Paraaortic lymph node (tissue), 1 donor: ENCODE measurements around a stretch of chr9.

GRCh38 chr9:37502422-37502674, 16.6 kb downstream of the POLR1E start:
- PRO-cap: no peak

- PRO-cap: bidirectional peak, plus-strand start at chr9:37529419, minus-strand start at chr9:37529274
Measured at GRCh38 chr9:37528827-37529679, 43.3 kb downstream of the POLR1E start.

GRCh38 chr9:37565277-37566005, 10.7 kb downstream of the FBXO10 start:
- PRO-cap: bidirectional peak, plus-strand start at chr9:37565852, minus-strand start at chr9:37565767

DNA sequence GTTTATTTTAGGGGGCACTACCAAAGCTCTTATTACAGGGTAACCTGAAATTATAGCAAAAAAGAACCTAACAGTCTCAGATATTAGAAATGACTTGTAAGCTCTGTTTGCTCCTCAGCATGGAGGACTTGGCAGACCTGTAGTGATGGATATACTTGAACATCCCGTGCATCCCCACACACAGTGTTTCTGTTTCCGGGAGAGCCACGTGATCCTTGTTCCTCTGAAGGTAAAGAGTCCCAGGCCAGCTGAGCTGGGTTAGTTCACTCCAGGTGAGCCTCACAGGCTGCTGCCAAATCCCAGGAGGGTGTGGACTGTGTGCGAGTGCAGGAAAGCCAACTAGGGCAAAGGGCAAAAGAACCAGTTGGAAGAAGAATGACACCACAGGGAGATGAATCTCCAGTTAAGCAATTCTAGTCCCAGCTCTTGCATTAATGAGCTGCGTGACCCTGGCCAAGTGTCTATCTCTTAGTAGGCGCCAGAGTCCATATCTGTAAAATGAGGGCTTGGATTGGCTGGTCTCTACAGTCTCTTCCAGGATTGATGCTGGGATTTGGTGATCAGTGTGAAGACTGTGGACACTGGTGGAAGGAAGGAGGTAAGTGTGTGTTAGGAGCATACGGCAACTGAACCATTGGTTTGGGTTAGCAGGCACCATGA, 10.5 kb upstream of the TOMM5 start:
- PRO-cap: no peak

- PRO-cap: no peak
Measured at GRCh38 chr9:38046651-38047710, 22.0 kb downstream of the SHB start.

GRCh38 chr9:38058640-38059988, 9.9 kb downstream of the SHB start:
- PRO-cap: no peak

GRCh38 chr9:38170675-38171217, 101.7 kb upstream of the SHB start:
- PRO-cap: no peak

DNA sequence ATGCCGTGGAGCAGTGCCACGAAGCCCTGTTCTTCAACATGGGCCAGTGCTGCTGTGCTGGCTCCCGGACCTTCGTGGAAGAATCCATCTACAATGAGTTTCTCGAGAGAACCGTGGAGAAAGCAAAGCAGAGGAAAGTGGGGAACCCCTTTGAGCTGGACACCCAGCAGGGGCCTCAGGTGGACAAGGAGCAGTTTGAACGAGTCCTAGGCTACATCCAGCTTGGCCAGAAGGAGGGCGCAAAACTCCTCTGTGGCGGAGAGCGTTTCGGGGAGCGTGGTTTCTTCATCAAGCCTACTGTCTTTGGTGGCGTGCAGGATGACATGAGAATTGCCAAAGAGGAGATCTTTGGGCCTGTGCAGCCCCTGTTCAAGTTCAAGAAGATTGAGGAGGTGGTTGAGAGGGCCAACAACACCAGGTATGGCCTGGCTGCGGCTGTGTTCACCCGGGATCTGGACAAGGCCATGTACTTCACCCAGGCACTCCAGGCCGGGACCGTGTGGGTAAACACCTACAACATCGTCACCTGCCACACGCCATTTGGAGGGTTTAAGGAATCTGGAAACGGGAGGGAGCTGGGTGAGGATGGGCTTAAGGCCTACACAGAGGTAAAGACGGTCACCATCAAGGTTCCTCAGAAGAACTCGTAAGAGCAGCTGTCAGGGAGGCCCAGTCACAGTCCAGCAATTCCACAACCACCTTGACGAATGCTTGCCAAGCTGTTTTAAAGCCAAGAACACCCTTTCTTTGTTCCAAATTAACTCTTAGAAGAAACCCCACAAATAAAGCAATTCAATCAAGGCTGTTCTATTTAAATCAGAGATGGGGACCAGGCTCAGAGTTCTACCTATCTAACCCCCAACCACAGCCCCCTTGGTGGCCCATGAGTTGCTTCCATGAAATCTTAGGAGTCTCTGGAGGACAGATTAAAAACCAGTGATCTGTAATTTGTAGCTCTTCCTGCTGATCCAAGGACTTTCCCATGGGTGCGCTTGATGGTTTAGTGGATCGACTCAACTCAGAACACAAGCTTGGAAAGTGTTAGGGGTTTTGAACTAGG, 4.5 kb downstream of the ALDH1B1 start:
- PRO-cap: no peak

- PRO-cap: no peak
Measured at GRCh38 chr9:39874290-39874563, 518.8 kb downstream of the SPATA31A1 start.

GRCh38 chr9:40107349-40107577, 751.8 kb downstream of the SPATA31A1 start:
- PRO-cap: no peak

DNA sequence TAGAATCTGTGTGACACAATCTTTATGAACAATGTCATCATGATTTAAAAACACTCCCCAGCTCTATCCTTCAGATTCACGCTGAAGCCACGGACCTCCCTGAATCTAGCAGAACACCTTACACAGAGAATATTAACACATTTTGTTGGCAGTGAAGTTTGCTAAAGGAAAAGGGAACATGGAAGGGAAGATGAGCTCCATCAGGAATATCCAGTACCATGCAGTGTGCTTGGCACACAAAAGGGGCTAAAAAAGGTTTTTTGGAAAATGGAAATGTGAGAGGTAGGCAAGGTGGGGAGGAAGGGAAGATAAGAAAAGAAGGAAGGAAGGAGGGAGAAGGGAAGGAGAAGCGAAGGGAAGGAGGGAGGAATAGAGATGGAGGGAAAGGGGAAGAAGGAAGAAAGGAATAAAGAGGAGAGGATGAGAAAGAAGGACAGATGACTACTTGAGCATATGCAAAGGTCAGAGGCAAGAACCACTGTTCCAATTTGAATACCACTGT, 102.3 kb downstream of the FOXD4L6 start:
- PRO-cap: no peak

DNA sequence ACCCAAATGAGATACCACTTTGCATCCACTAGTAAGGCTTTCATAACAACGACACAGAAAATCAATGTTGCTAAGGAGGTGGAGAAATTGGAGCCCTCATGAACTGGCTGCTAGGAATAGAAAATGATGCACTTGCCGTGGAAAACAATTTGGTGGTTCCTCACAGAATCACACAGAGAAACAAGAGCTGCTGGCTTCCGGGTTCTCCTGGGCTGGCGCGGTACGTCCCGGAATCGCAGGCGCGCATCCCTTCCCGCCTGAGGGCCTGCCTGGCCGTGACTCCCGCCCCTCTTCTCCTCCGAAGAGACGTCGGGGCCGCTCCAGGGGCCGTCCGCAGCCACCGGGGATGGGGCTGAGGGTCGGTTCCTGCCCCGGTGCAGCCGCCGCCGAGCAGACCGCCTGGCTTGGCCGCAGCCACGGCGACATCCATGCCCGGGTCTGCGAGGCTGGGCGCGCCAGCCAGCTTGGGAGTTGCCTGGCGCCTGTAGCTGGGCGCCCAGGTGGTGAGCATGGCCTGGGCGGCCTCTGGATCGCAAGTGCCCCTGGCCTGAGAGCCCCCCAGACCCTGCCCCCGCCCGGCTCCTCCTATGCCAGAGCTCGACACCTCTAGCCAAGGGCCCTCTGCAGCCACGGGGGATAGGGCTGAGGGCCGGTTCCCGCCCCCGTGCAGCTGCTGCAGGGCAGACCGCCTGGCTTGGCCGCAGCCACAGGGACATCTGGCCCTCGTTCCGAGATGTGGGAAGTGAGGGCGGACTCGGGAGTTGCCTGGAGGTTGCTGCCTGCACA, 83.9 kb upstream of the ZNG1F start:
- PRO-cap: no peak

DNA sequence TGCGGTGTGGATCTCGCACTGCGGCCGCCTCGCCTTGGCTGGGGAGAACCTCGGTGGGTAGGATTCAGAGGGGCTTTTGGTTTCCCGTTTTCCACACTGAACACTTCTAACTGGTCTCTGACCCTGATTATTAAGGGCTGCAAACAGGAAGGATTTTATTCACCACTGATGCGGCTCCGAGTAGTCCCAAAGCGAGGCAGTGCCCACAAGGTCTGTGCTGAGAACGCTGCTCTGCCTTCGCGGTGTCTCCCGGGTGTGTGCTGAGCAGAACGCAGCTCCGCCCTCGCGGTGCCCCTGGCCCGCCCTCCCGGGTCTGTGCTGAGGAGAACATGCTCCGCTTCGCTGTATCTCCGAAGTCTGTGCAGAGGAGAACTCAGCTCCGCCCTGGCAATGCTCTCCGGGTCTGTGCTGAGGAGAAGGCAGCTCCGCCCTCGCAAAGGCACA, 167.4 kb upstream of the ZNG1F start:
- PRO-cap: unidirectional peak, minus-strand start at position 320 of the sequence

DNA sequence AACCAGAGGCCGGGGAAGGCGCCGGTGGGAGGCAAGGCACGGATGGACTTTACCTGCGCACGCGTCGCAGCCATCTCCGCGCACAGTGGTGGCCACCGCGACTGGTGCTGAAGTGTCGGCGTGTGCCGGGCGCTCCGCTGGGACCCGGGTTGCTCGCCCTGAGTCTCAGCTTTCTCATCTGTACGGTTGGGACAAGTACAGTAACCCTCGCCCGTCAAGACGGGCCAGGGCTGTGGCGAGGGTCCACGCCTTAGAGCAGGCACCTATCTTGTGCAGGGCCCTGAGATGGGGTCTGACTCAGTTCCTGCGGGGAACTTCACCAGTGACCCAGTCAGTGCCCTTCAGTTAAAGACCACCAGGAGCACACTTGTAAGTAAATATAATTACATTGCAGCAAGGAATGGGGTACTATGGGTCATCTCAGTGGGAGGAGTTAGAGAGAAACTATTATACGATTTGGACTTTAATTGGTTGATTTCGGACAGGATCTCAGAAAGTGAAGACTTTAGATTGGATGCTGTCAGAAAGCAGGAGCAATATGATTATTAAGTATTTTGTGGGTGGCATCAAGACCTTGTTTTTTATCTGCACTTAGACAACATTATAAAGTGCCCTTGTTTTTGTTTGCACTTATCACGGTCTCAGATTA, 1186.7 kb downstream of the SPATA31A7 start:
- PRO-cap: no peak

DNA sequence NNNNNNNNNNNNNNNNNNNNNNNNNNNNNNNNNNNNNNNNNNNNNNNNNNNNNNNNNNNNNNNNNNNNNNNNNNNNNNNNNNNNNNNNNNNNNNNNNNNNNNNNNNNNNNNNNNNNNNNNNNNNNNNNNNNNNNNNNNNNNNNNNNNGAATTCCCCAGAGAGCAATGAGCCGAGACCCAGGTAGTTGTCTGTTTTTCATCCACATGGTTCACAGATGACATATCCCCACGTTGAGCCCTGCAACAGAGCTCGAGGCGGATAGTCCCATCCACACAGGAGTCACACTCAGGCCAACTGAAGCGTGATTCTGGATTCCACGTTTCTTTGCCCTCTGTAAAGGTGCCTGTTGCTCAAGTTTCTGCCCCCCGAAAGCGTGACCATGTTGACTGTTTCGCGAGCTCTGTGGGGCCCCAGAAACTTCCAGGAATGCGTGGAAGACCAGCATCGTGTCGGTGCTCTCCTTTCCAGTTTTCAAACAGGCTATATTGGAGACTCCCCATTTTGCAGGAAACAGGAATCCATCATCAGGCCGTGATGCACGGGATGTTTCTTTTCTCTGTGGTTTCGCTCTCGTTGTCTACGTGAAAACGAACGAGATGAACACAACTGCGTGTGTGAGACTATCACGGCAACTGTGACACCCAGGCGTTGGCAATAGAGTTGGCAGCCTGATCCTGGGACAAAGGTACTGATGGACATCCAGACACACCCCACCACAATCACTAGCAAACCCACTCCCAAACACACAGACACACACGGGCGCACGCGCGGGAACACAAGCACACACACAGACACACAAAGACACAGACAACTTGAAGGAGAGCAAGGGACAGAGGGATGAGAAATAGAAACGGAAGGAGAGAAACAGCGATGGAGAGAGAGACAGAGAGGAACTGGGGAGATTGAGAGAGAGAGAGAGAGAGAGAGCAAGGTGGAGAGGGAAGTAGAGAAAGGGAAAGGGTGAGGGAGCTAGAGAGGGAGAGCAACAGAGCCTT, 1609.1 kb downstream of the SPATA31A7 start:
- PRO-cap: bidirectional peak, plus-strand start at position 582 of the sequence, minus-strand start at position 287 of the sequence

GRCh38 chr9:62880369-62880963, 1690.6 kb downstream of the SPATA31A7 start:
- PRO-cap: no peak

GRCh38 chr9:63813106-63813507, 1471.9 kb downstream of the FOXD4L5 start:
- PRO-cap: no peak

DNA sequence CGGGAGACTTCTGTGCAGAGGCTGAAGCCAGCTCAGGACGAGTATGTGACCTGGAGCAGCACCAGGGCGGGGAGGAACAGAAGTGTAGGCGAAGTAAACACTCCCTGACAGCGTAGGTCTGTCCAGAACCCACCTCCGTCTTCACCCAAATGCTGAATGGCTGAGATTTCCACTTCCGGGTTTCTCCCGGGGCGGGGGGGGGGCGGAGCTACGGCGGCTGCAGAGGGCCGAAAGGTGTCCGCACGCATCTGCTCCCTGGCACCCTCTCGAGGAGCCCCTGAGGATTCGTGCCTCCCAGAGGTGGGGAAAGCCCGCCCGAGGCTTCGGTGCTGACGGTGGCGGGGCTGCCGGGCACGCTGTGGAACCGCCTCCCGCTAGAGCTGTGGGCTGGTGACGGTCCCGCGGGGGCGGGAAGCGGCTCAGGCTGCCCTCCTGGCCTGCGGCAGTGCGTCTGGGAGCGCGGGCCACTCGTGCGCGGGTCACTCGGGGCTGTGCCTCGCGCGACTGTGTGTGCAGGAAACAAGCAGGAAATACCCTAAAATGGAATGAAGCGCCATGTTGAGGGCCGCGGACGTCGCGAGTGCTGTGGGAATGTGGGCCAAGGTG, 1425.4 kb downstream of the FOXD4L5 start:
- PRO-cap: no peak

DNA sequence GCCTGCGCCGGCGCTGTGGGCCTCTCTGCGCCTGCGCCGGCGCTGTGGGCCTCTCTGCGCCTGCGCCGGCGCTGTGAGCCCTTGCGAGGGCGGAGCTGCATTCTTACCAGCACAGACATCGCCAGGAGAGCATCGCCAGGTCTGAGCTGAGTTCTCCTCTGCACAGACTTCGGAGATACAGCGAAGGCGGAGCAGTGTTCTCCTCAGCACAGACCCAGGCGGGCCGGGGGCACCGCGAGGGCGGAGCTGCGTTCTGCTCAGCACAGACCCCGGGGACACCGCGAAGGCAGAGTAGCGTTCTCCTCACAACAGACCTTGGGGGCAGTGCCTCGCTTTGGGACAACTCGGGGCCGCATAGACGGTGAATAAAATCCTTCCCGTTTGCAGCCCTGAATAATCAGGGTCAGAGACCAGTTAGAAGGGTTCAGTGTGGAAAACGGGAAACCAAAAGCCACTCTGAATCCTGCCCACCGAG, 1268.1 kb downstream of the FOXD4L5 start:
- PRO-cap: unidirectional peak, plus-strand start at position 114 of the sequence

- PRO-cap: unidirectional peak, minus-strand start at chr9:65386898; unidirectional peak, minus-strand start at chr9:65386927
Measured at GRCh38 chr9:65386622-65387257, 101.7 kb upstream of the FOXD4L5 start.